ENCODE results near the genes NIBAN1, IVNS1ABP, PRG4, PLA2G4A and BRINP3.

GRCh38 chr1:184480522-184481088 is 93.8 kb downstream of the C1orf21 start:
- PRO-cap = no peak

DNA sequence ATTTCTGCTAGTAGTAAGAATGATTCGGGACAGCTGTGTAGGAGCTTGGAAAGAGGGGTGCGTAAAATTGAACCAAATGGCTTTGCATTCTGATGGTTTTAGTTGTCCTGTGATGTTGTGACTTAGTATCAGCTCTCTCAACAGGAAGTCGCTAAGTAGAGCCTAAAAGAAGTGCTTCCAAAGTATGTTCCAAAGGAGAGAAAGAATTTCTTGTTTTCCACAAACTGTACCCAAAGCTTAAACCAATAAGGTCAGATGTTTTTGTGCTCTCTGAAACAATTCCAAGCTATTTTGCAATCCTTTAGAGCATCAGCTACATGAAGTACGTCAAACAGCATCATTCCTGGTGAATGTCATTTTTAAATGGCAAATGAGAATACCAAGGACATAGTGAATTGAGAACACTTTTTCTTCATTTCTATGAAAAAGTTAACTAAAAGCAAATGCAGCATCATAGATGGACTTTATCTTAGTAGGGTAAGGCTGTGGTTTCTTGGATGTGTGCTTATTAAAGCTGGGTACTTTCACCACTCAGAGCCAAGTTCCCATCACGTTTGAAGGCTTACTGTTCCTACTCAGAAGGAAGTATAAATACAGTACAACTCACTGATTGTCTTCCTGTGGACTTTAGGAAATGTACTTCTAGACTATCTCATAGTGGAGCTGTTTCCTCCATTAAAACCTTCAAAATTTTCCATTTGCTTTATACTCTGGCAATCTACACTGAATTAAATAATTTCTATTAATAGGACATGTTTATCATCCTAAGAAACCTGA is 148.6 kb downstream of the C1orf21 start:
- PRO-cap = no peak

DNA sequence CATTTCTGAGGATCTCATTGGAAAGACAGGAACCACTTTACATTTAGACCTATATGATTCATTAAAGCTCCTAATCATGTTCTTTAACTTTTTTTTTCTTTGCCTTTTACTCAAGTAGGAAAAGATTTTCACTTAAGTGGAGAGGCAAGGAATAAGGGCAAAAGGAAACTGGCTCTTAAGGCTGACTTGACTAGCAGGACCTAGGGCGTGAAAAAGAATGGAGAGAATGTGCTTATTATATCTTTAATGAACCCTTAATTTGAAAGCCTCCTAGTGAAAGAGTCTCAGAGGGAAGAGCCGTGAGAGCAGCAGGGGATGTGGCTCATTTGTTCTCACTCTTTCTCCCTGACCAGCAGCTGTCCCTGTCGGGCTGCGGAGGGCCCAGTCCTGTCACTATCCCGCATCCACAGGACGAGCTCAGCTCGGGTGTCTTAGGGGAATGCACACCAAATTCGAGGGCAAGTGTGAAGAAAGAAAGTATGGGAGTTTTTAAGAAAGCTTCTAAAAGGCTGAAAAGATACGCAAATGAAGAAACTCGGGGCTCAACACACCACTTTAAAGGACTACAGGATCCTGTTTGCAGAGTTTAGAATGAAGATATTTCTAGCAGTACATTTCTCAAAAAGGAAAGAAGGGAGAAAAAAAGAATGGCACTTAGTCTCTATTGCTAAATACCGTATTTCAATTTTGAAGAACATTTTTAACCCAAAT is 180.0 kb downstream of the EDEM3 start:
- PRO-cap = no peak

DNA sequence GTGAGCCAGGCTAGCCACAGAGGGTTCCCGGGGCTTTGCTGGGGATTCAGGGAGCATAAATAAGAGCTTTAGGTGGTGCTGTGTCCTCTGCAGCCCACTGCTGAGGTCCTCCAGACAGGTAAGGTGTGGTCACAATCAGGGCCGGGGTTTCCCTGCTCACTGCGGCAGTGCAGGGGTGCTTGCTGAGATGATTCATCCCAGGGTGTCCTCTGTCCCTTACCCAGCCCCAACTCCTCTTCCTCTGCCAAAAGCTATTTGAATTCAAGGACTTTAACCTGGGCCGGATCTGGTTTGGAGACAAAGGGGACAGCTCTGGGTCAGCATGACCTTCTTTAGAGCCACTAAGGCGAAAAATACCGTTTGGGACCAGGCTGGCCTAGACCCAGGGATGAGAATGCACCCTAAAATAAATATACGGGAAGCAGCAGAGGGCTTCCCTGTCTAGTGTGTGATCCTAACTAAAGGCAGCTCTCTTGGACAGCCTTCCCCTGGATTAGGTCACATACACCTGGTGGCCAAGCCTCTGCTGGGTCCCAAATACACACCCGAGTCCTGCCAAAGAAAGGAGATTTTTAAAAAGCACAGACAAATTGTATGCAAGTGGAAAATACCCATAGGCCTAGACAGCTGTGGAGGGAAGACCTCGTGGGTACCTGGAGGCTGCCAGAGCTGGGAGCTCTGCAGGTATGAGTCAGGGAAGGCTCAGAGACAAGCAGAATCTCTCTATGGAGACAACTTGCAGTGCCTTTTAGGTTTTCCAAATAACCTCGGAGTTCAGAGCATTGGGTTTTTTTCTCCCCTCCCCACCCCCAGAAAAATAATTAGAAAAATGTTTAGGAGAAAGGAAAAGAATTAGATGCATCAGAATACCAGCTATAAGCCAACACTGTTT is 127.9 kb downstream of the EDEM3 start:
- PRO-cap = no peak

DNA sequence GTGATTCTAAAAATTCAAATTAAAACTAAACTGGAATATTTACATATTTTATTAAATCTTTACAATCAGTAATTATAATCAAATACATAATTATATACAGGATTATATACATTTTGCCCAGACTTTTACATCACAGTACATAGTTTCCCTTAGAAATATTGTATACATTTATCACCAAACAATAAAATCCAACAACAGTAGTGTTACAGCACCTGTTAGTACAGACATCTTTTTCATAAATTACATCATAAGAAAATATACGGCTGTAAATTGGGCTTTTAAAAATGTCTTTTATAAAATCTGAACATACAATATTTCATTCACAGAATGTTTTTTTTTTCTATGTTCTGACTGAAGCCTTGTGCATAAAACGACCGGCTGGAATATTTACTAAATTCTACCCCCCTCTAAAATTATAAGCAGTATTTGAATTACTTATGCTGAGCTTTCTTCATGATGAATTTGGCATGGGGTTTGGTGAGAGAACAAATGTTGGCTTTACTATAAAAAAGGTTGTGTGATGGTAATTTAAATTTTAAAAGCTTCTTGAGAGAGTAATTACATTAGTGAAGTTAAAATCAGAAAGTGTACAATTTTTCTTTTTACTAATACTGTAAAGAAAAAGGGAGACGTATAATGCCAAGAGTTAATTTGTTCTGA is 64.1 kb downstream of the EDEM3 start:
- PRO-cap = no peak

- PRO-cap = no peak
Observed at GRCh38 chr1:184838615-184839177, 84.0 kb upstream of the EDEM3 start.

- PRO-cap = bidirectional peak, plus-strand start at chr1:184973971, minus-strand start at chr1:184973994; bidirectional peak, plus-strand start at chr1:184974597, minus-strand start at chr1:184974453
Observed at GRCh38 chr1:184973899-184975044, at the start of gene NIBAN1. Gene NIBAN1 (minus strand): TSS chr1:184974508.

DNA sequence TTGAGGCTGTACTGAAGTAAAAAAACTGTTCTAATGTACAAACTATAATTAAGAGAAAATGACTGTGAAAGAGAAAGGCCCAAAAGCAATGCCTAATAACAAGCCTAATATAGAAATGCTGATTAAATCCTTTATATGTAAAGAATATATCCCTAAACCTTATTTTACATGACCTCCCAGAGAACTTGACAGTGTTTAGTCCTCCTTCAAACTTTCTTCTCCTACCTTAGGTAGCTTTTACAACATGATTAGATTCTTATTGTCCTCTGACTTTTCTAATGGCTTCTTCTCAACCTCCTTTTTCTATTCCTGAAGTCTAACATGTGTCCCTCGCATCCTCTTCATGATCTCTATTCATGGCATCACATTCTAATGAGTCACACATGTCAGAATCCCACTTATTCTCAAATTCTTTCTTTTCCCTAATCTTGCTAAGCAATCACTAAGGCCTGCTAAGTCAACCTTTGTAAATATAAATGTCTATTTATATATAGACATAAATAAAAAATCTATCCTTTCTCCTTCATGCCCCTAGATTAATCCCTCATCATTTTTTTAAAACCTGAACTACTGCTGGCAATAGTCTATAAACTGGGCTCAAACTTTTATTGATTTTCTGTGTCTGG is 13.8 kb downstream of the IVNS1ABP start:
- PRO-cap = no peak

DNA sequence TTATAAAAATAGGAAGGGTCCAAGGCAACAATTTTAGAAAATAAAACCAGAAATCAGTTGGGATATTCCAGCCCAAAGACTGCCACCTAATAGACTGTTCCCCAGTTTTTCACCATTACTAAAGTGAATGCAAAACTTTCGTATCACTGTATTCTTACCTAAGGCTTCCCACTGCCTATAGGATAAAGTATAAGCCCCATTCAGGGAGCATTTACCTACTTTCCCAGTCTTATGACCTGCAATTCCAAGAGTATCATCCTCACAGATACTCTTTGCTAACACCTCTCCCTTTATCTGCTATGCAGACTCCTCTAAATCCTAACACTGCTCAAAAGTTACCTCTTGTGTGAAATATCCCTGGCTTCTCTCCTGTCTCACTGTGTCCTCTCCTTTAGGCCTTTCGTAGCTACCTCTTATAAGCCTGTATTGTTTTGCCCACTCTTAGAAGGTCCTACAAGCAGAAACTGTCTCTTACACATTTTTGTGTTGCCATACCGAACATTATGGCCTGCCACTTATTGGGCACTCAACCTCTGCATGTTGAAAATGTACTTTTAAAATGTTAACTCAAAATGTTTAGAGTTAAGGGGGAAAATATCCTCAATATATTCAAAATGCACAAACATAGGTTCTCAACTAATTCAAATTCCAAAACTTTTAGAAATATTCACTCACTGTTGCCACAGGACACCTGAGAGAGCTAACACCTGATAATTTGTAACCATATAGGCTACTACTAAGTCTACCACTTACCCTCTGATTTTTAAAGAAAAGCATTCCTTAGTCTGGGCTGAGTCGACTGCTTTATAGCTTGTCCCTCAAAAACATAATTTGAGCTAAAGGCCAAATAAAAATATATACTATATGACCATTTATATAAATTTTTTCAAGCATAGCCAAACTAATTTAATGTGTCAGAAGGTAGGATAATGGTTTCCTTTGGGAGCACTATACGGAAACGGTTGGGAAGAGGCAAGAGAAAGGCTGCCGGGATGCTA is 13.0 kb downstream of the IVNS1ABP start:
- PRO-cap = no peak

- PRO-cap = bidirectional peak, plus-strand start at chr1:185316919, minus-strand start at chr1:185316741; bidirectional peak, plus-strand start at chr1:185317468, minus-strand start at chr1:185317243
Observed at GRCh38 chr1:185316479-185317375, at the start of gene IVNS1ABP. Gene IVNS1ABP (minus strand): TSS chr1:185317243.

- PRO-cap = no peak
Observed at GRCh38 chr1:185559801-185560435, 174.3 kb upstream of the HMCN1 start.

GRCh38 chr1:186296175-186296389 is at the start of gene PRG4:
Gene PRG4 (plus strand): TSS chr1:186296279.
- PRO-cap = no peak

DNA sequence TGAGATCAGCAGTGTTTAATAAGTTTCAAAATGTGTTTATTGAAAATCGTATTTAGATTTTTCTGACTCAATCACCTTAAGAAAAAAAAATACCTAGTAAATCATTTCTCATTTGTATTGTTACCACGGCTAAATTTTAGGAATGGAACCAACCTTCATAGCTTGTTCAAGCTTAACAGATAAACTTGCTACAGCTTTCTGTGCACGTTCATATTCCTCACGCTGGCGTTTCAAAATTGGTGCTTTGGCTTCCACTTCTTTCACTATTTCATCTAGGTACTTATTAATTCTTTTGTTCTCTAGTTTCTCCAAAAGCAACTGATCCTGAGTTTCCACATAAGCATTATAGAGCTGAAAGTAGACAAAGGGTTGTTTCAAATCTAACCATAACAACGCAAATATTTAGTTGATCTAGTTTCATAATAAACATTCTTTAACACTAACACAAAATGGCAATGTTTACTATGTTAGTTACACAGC is 15.4 kb downstream of the TPR start:
- PRO-cap = no peak

DNA sequence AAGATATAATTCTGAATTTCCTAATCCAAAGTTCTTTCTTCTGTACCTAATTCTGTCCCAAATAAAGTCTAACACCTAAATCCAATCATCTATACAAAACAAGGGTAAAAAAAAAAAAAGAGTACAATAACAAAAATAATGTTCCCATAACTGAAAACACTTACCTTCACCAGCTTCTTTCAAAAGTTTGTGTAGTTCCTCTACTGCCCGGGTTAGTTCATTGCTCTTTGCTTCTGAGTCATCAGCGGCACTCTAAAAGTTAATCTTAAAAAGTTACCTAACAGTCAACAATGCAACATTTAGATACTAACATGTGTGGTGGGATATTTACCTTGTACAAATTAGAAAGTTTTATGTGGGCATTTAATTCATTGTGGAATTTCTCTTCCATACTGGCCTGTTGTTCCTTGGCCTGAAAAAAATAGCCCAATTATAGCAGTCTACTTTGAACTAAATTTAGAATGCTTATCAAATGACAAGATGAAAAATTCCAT is 13.5 kb downstream of the TPR start:
- PRO-cap = no peak

DNA sequence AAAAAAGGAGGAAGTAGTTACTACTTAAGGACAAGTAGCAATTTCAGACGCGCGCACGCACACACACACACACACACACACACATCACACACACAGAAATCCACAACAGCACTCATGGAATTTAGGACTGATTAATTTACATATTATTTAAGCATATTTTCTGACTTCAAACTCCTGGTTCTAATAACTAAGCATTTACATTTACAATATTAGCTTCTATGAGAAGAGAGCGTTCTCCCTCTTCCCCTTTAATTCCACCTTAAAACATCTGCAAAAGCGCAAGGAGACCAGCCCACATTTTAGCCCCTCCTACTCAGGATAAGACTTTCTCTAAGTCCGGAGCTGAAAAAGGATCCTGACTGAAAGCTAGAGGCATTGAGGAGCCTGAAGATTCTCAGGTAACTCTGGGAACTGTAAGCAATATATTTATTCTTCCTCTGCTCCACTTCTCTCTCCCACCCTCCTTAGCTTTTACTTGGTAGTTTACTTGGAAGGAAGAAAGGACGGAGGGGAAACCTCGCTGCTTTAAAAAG is at the start of gene PLA2G4A:
TSS of gene PLA2G4A (plus strand) at position 312 of the 533 bp plus-strand sequence.
- PRO-cap = no peak

GRCh38 chr1:188167284-188167594 is 1338.5 kb downstream of the PLA2G4A start:
- PRO-cap = no peak

- PRO-cap = no peak
Observed at GRCh38 chr1:190475324-190476540, 1.9 kb downstream of the BRINP3 start.

GRCh38 chr1:190477468-190478043 is at the start of gene BRINP3:
Gene BRINP3 (minus strand): TSS chr1:190477864.
- PRO-cap = no peak

DNA sequence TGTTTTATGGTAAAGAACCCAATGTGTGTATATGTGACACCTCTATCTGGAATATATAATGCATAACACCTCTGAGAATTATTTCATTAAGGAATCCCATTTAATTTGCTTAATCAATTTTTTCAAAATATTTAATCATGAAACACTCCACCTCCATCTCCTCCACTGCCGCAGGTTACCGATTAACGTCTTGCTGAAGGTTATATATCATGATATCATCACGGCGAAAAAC is 402.3 kb upstream of the RGS18 start:
- PRO-cap = no peak

DNA sequence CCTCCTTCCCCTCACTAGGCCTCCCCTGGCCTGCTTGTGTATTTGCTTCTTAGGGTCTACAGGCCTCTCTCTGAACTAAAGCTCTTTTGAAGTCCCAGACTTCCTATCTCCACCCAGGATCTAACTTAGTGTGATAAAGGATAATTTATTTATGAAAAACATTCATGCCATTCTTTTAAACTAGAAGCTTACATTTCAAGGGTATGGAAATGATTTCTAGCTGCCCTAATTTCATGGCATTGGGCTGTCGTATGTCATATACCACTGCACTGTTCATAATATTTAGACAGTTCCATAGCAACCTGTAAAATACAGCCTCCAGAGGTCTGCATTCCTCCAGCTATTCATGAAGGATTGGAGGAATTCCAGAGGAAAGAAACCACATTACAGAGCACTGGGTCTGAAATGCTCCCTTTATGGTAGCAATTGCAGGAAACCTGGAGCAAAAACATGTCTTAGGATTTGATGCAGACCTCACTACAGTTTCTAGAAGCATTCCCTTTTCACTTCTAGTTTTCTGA is 35.9 kb upstream of the RGS1 start:
- PRO-cap = unidirectional peak, minus-strand start at position 253 of the sequence